SJSA1 (cell line): ENCODE measurements around a stretch of chr15.

GRCh38 chr15:83200705-83201157, 6.9 kb downstream of the HDGFL3 start:
- RAMPAGE, long total RNA: no peak

- RAMPAGE, long total RNA: no peak
Observed at GRCh38 chr15:83208208-83208613, 588 bp upstream of the HDGFL3 start.

GRCh38 chr15:83704140-83704601, 50.2 kb downstream of the ADAMTSL3 start:
- RAMPAGE, long total RNA: no peak

DNA sequence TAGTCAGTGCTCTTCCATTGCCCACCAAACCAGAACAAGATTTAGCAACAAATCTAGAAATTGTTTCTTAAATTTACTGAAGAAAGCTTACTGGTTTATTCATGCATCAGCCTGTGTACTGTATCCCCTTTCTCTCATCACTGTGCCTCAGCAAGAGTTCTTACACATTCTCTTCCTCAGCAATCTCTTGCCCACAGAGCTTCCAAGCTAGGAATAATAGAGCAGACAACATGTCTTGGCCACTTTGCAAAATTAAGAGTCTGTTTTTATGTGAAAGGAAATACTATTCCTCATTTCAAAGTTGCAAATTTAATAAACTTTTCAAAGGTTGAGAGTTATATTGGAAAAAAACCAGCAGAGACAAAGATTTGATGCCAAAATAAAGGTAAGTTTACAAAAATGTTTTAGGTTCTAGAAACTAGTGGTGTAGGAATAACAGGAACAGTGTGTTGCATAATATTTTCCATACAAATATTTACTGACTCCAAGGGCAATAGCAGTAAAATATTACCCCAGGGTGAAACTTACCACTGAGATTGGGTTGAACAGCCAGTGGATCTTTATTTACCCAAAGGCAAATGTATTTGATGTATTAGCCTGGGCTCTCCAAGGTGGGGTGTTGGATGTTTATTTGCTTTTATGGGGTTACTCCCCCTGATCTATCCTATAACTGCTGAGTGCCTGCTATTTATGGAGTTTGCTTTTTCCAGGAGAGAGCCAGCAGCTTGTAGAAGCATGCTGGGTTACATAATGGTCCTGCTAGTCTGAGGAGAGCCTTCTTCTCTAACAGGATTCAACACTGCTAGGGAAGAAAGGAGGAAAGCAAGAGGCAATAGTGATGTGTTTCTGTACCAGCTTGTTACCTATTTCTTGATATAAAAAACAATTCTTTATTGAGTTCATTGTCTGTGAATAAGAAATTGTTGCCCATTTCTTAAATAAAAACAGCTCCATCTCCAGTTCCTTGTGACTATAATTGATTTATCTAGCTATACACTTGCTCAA, 276.8 kb downstream of the ADAMTSL3 start:
- RAMPAGE, long total RNA: no peak

DNA sequence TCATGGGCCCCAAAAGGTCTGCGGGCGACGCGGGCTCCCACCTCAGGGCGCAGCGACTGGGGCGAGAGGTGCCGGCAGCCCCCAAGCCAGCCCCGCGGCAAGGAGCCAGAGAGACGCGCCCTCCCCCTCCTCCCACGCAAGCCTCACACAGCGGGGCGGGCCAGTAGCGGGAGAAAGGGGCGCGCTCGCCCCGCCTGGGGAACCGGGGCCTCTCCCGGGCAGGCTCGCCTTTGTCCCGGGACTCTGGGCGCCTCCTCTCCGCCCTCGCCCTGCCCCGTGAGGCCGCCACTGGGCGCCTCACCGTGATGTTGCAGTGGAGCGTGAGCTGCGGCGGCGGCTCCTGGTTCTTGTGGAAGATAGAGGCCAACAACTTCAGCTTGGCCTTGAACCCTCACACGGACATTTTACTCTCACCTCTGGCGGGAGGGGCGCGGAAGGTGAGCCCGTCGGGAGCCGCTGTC, 100.6 kb upstream of the ZSCAN2 start:
- RAMPAGE, long total RNA: no peak

GRCh38 chr15:84606659-84607167, 5.9 kb downstream of the ZSCAN2 start:
- RAMPAGE, long total RNA: no peak

- RAMPAGE, long total RNA: no peak
Observed at GRCh38 chr15:84639761-84640528, 14.1 kb downstream of the WDR73 start.

GRCh38 chr15:84791589-84792173, 25.5 kb upstream of the ALPK3 start:
- RAMPAGE, long total RNA: no peak

- RAMPAGE, long total RNA: no peak
Observed at GRCh38 chr15:84798495-84799216, 18.5 kb upstream of the ALPK3 start.

DNA sequence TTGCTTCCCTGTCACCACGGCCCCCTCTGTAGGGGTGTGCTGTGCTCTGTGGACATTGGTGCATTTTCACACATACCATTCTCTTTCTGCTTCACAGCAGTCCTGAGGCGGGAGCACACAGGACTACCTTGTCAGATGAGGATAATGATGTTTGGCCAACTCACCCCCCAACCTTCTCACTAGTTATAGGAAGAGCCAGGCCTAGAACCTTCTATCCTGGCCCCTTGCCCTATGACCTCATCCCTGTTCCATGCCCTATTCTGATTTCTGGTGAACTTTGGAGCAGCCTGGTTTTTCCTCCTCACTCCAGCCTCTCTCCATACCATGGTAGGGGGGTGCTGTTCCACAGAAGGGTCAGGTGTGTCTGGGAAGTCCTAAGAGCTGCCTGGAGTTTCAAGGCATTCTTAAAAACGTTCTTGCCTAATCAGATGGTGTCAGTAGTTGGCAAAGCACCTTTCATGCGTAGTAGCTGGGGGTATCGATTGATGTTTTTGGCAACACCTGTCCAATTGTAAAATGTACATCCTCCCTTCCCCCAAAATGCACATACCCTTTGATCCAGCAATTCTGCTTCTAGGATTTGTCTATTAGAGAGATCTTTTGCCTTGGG, 16.9 kb upstream of the ALPK3 start:
- RAMPAGE, long total RNA: no peak

- RAMPAGE, long total RNA: no peak
Observed at GRCh38 chr15:84856103-84856698, 28.3 kb upstream of the SLC28A1 start.

- RAMPAGE, long total RNA: no peak
Observed at GRCh38 chr15:84911829-84912770, 27.6 kb downstream of the SLC28A1 start.

DNA sequence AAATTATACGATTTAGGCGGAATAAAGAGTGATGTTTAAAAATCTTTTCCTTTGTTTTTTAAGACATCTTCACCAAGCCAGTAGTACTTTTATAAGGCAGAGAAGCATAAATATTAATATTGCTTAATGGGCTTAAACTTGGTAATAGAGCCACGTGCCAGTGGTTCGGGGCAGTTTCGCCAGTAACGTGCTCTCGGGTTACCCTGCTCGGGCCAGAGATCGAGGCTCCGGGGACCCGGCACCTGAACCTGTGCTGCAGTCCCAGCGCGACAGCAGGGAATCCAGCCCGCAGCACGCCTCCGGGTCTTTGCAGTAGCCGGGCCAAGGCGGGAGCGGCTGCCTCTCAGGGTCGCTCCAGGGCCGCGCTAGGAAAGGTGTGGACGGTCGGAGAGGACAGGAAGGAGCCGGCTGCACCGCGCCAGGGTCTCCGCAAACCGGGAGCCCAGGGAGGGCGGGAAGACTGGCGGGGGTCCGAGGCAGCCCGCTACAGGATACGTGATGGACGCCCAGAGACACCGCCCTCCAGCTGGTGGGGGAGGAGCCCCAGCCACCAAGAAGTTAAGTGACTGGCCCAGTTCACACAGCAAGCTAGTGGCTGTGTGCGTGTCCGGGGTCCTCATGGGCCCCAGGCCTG, 1.4 kb upstream of the PDE8A start:
- RAMPAGE, long total RNA: no peak

DNA sequence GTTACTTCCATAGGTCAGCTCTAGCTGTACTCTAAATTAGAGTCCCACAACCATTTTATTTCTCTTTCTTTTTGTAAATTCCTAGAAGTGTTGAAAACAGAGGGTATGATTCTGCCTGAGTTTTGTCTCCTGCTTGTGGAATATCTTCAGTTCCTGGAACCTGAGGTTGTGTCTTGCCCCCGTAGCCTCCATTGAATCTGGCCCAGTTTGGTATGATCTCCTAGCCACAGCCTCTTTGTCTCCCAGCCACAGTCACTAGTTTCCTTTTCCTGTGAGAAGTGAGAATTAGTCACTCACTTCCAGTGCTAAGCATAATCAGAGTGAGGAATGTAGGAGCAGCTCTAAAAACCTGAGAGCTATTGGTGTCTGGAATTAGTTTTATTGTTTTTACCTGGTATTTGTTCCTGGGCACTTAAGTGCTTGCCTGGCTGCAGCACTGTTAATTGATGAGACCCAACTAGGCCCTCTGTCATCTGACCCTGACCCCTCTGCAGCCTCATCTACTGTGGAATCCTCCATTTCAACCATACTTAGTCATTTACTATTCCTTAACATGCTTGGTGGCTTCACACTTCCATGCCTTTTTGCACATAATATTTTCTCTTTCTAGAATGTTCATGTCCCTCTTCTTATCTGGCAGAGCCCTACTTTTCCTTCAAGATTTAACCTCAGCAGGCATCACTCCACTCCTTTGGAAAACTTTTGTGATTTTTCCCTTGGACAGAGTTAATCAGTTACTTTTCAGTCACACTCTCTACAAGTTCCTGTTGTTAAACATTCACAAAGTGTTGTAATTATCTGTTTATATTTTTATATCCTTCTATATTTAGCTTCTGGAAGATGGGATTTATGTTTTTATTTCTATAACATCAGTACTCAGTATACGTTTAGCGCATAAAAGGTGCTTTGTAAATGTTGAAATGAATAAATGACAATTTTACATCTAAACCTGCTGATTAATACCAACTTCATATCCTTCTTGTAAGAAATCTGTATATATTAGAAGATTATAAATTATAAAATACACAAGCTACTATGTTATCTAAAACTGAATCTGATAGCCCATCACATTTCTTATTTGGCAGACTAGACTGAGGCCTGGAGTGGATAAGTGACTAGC, 48.8 kb downstream of the PDE8A start:
- RAMPAGE, long total RNA: no peak

DNA sequence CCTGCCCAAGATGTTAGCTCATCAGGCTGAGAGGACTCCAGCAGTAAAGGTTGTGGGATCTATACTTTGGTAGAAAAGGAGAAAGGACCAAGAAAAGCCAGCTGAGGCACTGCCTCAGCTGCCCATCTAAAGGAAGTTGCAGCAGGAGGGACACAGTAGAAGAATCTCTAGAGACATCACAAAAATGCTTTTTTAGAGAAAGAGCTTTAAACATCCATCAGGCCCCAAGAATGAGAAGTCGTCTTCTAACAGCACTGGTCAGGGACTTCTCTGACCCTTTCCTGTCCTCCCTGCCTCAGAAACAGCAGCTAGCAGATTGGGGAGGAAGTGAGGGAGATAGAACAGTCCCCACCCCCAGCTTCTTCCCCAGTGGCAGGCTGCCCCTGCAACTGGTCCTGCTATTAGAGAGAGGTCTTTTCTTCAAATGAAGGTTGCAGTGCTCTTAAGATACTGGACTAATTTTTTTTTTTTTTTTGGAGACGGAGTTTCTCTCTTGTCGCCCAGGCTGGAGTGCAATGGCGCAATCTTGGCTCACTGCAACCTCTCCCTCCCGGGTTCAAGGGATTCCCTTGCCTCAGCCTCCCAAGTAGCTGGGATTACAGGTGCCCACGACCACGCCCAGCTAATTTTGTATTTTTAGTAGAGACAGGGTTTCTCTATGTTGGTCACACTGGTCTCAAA, 55.1 kb downstream of the PDE8A start:
- RAMPAGE, long total RNA: no peak

DNA sequence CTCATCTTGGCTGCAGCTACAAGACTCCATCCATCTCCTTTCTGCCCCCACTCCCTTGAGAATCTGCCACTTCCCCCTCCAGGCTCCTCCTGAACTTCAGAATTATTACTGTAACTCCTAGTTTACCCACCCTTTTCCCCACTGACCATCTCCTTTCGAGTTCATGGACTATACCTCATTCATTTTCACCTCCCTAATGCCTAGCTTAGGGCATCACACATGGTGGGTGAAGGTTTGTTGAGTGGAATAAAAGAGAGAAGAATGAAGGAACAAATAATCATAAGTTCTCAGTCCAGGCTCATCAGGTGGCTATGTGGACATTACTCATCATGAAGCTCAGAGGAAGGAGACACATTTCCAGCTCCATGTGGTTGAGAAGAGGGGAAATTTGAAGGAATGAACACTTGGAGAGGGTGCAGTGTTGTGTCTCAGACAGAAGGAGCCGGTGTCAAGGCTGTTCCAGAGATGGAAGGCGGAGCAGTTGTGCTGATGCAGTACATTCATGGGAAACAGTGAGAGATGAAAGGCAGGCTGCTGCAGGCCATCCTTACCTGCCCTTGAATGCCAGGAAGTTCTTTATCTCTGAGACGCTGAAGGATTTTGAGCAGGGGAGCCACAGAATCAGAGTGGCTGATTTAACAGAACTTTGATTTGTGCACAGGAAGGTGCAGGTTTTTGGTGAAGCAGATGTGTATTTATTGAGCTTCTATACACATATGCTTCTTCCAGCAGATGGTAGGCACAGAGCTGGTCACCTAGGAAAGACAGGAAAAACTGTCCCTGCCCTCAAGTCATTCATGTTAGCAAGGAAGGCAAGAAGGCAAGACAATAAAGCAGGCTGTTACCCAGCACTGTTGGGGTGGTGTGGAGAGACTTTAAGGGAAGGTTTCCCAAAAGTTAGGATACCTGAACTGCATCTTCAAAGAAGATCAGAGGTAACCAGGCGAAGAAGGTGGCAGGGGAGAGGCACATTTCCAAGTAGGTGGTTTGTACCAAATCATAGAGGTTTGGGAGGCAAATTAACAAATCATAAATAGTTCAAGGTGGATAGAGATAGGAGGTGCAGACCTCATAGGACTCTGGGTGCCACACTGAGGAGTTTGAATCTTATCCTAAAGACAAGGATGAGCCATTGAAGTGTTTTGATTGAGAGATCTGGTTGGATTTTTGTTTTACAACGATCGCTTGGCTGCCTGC, 125.0 kb downstream of the PDE8A start:
- RAMPAGE, long total RNA: no peak

DNA sequence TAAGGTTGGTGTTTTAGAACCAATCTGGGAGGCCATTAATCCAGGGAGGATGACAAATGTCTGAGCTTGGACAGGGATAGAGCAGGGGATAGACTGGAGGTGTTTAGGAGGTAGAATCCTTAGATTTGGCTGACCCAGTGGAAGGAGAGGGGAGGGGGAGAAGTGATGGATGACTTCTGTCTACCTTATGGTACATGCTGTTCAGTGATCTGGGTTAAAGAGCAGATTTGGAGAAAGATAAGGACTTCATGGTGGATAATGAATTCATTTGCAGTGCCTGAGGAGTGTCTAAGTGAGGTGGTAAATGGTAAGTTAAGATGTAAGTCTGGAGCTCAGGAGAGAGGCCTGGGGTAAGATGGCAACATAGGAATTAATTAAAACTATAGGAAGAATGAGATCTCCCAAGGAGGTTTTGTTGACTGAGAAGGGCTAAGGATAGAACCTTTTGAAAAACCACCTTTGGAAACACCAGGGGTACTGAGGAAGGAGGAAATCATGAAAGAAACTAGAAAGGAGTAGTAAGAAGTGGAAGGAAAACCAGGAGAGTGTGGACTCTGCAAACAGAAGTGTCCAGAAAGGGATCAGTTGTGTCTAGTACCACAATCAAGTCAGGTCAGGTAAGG, 125.9 kb downstream of the PDE8A start:
- RAMPAGE, long total RNA: no peak

GRCh38 chr15:85108071-85108824, 126.6 kb downstream of the PDE8A start:
- RAMPAGE, long total RNA: no peak

DNA sequence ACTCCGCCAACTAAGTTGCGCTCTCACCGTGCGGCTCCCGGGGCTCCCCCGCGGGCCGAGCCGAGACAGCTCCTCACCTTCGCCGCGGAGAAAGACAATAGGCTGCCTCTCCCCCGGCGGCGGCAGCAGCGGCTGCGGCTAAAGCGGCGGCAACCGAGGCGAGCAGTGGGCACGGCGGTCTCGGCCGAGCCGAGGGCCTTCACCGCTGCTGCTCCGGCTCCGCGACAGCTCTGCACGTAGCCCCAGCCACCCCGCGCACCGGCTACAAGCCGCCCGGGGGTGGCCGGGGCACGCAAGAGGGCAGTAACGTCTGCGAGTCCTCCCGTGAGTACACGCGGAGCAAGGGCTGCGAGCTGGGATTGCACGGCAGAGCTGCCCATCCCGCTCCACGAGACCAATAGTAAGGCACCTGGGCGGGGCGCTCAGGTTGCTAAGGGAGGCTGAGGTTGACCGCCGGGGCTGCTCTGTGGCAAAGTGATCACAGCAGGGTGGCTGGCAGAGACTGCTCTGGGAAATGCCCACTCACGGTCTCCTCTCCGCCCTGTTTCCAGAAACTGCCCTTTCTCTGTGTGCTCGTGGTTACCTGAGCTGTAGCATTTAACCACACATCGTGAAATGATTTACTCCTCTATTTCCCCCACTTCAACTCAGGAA, 145.8 kb upstream of the AKAP13 start:
- RAMPAGE, long total RNA: no peak

- RAMPAGE, long total RNA: no peak
Observed at GRCh38 chr15:85335436-85335975, 44.9 kb upstream of the AKAP13 start.